ENCODE measurements around a stretch of chr12.

DNA sequence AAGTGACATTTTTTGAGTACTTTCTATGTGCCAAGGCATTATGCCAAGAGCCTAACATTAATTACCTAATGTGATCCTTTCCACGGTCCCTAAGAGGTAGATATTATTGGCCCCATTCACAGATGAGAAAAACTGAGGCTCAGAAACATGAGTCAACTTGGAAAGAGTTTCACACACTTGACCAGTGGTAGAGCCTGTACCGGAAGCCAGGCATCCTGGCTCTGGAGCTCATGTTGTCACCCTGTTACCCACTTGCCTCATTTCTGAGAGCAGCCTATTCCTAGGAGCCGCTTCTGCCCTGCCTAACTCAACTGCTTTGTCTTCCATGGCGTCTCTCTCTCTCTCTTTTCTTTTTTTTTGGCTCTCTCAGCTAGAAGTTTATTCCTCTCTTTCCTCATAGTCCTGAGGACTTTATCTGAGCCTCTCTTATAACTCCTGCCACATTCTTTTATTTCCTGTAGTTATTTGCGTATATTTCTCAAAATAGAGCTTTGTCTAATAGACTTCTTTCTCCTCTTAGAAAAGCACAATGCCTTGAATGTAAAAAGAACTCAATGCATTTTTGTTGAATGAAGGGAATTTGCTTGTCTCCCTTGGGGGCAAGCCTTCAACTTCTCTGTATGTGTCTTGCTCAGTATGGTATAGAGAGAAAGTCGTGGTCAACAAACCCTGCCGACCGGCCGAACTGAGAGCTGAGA is 136.2 kb downstream of the C12orf75 start:
- RRBS = no CpG with 5 or more reads among the region's 9 CpGs

- RRBS = no CpG with 5 or more reads among the region's 10 CpGs
Measured at GRCh38 chr12:105485190-105485697, 154.8 kb downstream of the C12orf75 start.

GRCh38 chr12:105628083-105628663 is 297.7 kb downstream of the C12orf75 start:
- RRBS = no CpG with 5 or more reads among the region's 28 CpGs

DNA sequence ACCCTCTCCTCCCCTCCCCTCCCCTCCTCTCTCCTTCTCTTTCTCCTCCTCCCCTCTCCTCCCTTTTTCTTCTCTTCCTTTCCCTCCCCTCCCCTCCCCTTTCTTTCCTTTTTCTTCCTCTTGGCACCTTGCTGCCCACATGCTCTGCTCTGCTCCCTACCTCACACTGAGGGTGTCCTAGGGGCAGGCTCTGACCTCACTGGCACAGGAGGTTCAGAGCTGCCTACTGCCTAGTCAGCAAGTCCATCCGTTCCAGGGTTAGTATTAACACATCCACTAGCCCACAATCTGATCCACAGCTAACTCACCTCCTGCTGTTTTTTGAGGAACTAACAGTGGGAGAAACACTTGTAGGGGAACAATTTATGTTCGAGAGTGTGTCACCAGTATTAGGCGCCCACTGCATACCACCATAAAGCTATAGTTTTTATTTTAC is 100.9 kb downstream of the NUAK1 start:
- RRBS = no CpG with 5 or more reads among the region's 3 CpGs

GRCh38 chr12:106120219-106121276 is 18.2 kb downstream of the NUAK1 start:
- RRBS = no CpG with 5 or more reads among the region's 21 CpGs

DNA sequence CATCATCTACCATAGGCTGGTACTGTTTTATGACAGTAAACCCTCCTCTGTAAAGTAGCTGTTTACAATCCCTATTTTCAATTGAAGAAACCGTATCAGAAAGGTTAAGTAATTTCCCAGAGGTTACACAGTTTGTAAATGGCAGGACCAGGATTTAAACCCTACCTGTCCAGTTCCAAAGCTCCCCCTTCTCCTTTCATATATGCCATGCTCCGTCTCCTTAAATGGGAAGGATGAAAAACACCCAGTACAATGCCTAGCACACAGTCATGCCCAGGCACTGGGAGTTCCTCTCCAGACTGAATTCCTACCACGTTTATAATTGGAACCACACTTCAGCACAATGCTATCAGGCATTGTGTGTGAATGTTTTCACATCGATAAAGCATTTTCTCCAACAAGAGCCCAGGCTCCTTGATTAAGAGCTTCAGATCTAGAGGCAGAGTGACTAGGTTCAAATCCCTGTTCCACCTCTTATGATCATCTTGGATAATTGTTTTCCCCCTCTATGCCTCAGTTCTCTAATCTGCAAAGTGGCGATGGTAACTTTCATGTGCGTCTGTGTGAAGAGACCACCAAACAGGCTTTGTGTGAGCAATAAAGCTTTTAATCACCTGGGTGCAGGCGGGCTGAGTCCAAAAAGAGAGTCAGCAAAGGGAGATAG is 2.7 kb upstream of the NUAK1 start:
- RRBS = no CpG with 5 or more reads among the region's 7 CpGs

DNA sequence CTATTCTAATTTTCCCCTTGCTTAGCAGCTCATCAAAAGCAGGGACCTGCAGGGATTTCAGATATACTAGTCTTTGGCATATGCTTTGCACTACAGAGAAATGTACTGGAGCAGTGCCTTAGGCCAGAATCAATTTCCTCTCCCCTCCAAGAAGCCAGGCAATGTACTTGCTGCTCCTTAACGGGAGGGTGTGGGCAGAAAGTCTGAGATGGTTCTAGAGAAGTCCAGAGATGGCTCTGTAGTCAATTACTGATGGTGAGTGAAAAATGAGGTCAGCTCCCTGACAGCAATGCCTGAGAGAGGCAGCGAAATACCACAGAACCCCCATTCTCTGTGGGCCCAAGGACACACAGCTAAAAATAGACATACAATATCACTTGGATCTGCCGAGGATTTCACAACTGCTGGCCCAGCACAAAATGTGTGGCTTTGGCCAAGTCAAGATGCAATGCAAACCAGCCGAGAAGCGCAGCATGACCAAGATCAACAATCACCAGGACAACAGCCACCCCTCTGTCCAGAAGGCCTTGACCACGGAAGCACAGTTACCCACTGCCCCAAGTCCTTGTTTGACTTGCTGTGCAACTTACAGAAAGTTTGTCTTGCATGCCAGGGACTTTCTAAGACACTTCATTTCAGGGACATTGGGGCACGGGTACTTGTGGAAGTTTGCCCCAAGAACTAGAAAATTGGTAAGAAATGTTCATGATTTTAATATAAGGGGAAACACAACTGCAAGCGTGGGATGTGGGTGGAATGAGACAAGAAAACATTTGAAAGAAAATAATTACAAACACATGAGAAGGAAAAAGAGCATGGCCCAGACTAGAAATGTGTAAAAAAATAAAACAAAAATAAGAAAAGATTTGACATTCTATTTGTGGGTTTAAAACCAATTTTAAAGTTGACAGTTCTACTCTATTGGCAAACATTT is 52.1 kb downstream of the CKAP4 start:
- RRBS = no CpG with 5 or more reads among the region's 8 CpGs

- RRBS = no CpG with 5 or more reads among the region's 18 CpGs
Measured at GRCh38 chr12:106245800-106246497, 1.9 kb downstream of the CKAP4 start.

- RRBS = no CpG with 5 or more reads among the region's 2 CpGs
Measured at GRCh38 chr12:106254595-106254996, 6.8 kb upstream of the CKAP4 start.

GRCh38 chr12:106301229-106301632 is 1.3 kb upstream of the TCP11L2 start:
- RRBS = no CpG with 5 or more reads among the region's 2 CpGs

- RRBS = no CpG with 5 or more reads among the region's 4 CpGs
Measured at GRCh38 chr12:106840028-106840634, 65.6 kb downstream of the RIC8B start.

- RRBS = no CpG with 5 or more reads among the region's 24 CpGs
Measured at GRCh38 chr12:106903401-106903927, 52.2 kb upstream of the TMEM263 start.

GRCh38 chr12:107077044-107077354 is 16.4 kb downstream of the CRY1 start:
- RRBS = no CpG with 5 or more reads among the region's 1 CpG

GRCh38 chr12:107540598-107540815 is 145.1 kb upstream of the PWP1 start:
- RRBS = no CpG with 5 or more reads among the region's 4 CpGs

DNA sequence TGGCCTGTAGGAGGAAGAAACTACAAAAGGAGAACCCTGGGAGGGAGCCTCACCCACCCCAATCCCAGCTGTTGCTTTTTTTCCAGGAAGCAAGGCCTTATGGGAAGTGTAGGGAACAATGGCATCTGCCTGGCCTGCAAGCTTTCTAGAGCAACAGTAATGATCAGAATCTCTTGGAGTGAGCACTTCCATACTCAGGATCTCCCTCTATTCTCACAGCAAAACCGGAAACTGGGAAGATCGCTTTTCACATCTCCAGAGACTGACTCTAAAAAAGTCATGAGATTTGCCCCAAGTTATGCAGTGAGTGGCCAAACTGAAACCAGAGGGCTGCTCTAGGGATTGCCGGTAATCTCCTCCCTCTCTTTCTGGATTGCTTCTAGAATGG is 125.3 kb upstream of the PWP1 start:
- RRBS = no CpG with 5 or more reads among the region's 3 CpGs

DNA sequence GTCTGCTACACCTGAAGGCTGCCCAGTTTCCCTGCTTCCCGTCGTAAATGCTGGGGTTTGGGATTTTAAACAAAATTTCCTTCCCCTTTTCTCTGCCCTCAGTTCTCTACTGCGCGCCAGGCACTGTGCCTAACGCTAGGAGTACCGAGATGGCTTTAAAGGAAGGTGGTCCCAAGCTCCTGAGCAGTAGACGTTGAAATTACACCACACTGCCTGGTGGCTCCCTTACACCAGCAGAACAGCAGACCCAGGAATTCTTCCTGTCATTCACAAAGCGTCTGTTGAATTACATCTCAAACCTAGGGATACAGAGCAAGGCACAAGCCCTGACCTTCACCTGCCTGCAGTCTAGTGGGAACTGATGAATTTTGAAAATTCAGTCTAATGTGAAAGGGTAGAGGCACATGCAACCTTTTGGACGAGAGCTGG is 657 bp upstream of the PRDM4 start:
- RRBS = no CpG with 5 or more reads among the region's 9 CpGs

DNA sequence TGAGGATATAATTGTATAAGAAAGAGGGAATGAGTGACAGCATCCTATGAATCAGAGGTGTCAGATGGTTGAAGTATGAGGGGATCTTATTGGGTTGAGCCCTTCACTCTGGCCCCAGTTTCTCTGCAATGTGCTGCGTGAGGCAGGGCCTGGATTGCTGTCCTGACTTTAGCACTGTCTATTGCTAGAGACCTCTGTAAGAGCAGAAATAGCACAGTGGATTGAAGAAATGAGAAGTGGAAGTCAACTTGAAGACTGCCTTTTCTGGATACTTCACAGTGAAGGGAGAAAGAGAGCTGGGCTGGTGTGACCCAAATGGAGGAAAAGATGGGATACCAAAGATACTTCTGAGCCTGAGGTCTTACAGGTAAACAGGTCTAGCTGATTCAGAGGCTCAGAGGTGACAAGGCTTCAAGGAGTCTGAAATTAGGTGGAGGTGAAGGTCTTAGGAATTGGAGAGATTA is 5.8 kb downstream of the ASCL4 start:
- RRBS = no CpG with 5 or more reads among the region's 1 CpG

DNA sequence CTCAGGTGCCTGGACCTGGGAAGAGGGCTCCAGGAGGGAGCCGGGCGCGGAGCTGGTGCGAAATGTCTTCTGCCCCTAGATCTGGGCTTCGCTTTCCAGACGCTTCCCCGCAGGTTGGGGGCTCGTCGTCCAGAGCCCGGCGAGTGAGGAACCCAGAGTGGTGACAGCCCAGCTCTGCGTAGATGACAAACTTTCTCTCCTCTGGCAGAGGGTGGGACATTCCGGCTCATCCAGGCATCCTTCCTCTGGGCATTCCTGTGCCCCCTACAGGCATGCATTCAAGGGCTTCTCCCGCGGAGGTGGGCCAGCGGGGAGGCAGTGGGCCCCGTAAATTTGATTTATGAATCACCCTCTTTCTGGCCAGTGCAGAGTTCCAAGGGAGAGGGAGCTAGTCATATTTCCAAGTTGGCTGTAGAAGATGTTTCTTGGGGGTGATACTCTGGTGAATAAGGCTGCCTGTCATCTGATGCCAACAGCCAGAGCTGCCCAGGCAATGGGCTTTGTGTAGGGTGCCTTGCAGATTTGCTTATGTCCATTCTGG is 916 bp downstream of the WSCD2 start:
- RRBS = 3% methylated on average over 10 of the region's 17 CpGs

GRCh38 chr12:108305415-108305988 is 33.6 kb downstream of the CMKLR1 start:
- RRBS = no CpG with 5 or more reads among the region's 11 CpGs

GRCh38 chr12:108333260-108333494 is 5.9 kb downstream of the CMKLR1 start:
- RRBS = no CpG with 5 or more reads among the region's 1 CpG